Left lung (tissue), 1 donor: Measurements from ENCODE around the genes OR2L5, OR2L2 and OR2L13.

DNA sequence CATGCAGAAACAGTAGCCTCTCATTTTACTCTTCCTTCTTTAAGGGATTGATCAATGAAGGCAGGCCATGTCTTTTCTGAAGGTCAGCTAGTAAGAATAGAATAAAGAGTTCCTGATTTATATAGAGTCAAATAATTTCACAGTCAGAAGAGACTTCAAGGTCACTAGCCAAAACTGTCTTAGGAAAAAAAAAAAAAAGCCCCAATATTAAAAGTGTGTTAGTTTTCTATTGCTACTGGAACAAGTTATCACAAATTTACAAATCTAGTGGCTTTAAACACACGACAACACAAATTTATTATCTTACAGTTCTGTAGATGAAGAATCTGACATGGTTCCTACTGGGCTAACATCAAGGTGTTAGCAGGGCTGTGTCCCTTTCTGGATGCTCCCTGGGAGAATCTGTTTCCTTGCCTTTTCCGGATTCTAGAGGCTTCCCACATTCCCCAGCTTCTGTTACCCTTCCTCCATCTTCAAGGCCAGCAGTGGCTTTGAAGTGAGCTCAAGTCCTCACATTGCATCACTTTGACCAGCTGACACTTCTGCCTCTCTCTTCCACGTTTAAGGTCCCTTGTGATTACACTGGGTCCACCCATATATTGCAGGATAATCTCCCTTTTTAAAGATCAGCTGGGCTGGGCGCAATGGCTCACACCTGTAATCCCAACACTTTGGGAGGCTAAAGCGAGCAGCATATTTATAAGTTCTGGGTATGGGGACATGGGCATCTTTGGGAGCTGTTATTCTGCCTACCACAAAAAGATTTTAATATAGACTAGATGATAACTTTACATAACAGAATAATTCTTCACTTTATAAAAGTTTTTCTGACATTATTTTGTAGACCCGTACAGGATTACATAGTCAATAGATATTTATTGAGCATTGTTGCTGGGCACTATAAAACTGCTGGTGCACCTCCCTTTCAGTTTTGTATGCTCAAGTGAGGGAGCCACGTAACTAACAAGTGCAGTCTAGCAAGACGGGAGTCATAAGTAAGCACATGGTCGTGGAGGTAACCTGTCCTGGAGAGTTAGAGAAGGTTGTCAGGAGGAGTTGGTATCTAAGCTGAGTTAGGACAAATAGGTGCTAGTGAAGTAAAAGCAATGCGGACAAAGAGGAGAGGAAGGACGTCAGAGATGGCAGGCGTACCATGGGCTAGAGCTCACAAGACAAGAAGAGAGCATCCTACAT is 33.1 kb downstream of the CNST start:
- PRO-cap: no peak

GRCh38 chr1:246608500-246609456 is 42.5 kb downstream of the CNST start:
- PRO-cap: no peak

GRCh38 chr1:246775604-246776123 is 51.5 kb downstream of the SCCPDH start:
- PRO-cap: no peak

GRCh38 chr1:246788788-246789767 is 64.9 kb downstream of the SCCPDH start:
- PRO-cap: unidirectional peak, minus-strand start at chr1:246789223

GRCh38 chr1:246884899-246885872 is 46.6 kb downstream of the AHCTF1 start:
- PRO-cap: no peak

DNA sequence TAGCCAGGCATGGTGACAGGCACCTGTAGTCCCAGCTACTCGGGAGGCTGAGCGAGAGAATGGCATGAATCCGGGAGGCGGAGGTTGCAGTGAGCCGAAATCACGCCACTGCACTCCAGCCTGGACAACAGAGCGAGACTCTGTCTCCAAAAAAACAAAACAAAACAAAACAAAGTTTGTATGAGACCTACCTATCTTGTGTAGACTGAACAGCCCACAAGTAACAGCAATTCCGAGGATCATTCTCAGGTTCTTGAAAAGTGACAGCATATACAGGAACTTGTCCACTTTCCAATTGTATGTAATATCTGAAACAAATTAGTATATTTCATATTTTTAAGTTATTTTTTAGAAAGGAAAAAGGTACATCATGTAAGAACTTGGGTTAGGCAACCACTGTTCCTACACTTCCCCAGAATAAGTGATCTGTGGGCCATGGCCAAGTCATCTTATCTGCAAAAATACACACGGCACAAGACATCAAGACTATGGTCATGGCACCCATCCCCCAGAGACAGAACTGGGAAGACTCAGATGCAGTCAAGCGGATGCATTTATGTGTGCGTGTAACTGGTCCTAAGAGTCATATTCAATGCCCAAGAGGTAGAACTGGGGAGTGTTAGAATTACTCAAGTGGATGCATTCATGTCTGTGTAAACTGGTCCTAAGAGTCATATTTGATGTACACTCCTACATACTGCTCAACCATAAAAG is 26.2 kb downstream of the AHCTF1 start:
- PRO-cap: no peak

DNA sequence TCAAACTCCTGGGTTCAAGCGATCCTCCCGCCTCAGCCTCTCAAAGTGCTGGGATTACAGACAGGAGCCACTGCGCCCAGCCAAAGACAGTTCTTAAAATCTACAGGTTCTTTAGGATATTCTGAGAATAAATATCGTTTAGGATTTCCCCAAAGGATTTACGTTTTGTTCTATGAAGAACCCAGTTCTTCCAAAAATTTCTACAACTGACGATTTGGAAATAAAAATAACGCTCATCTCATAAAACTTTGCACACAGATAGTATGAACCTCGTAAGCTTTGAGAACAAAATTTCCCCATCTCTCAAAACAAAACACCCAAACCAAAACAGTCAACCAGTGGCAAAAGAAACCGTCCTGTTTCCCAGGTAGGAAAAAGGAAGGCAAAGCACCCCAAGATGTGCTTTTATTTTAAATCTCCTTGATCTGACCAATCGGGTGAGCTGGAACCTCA is 1.1 kb downstream of the AHCTF1 start:
- PRO-cap: no peak

GRCh38 chr1:247112897-247113619 is 8.9 kb upstream of the ZNF669 start:
- PRO-cap: no peak

DNA sequence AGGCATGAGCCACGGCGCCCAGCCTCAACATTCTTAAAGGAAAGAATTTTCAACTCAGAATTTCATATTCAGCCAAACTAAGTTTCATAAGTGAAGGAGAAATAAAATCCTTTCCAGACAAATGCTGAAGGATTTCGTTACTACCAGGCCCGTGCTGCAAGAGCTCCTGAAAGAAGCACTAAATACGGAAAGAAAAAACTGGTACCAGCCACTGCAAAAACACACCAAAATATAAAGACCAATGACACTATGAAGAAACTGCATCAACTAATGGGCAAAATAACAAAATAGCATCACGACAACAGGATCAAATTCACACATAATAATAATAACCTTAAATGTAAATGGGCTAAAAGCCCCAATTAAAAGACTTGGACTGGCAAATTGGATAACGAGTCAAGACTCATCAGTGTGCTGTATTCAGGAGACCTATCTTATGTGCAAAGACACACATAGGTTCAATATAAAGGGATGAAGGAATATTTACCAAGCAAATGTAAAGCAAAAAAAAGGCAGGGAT is 29.8 kb upstream of the ZNF669 start:
- PRO-cap: no peak

- PRO-cap: no peak
Observed at GRCh38 chr1:247139665-247140399, 32.0 kb downstream of the ZNF124 start.

- PRO-cap: no peak
Observed at GRCh38 chr1:247336957-247337628, 5.4 kb upstream of the ZNF496 start.

DNA sequence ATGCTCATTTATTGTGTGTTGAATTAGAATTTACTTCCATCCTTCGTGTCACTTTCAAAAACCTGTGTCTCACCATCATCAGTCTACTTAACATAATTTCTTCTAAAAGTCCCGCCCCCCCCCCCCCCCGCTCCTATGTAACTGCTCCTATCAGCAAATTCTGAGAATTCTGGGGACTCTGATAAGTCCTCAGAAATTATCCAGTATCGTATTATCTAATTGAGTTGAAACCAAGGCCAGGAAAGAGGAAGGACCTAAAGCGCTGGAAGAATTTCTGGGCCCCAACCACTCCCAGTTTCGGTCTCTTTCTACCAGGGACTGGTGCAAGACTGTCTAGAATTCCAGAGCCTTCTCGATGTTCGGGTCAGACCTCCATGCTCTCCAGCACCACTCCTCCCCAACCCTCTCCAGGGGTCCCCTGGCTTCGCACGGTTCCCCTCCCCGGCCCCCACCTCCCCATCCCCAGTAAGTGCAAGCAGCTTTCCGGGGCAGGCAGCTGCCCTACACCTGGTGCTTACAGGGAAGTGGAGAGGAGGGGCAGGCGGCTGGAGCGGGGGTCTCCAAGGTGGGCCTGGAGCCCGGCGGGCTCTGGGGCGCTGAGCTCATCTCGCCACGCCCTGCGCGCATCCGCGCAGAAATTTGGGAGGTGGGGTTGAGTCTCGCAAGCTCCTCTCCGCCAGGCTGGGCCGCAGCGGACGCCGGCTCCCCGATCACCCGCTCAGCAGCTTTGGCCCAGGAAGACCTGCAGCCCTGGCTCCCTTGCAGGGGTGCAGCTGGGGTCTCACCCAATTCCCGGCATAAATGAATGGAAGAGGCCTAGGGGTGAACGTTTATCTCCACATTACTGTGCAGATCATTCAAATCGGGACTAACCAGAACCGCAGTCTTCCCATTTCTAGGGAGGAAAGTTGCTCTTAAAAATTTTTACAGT is 16.1 kb upstream of the ZNF496 start:
- PRO-cap: no peak

- PRO-cap: no peak
Observed at GRCh38 chr1:247407958-247408566, 7.9 kb upstream of the NLRP3 start.

DNA sequence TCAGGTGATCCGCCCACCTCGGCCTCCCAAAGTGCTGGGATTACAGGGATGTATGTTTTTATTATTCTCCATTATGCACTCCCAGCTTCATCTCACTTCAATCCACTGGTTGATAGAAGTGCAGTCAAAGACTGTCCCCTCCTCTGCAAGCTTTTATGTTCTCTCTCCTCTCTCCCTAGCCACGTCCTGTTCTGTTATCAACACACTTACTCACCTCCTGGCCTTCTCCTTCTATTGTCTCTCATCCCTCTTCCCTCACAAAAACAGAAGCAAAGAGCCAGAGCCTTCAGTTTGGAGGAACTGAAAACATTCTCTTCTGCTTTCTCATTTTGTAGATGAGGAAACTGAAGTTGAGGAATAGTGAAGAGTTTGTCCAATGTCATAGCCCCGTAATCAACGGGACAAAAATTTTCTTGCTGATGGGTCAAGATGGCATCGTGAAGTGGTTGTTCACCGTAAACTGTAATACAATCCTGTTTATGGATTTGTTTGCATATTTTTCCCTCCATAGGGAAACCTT is 1.8 kb downstream of the NLRP3 start:
- PRO-cap: unidirectional peak, minus-strand start at position 302 of the sequence

GRCh38 chr1:248013408-248013839 is at the start of gene OR2L5:
Gene OR2L5, plus strand, starts transcription at chr1:248013660.
- PRO-cap: no peak

DNA sequence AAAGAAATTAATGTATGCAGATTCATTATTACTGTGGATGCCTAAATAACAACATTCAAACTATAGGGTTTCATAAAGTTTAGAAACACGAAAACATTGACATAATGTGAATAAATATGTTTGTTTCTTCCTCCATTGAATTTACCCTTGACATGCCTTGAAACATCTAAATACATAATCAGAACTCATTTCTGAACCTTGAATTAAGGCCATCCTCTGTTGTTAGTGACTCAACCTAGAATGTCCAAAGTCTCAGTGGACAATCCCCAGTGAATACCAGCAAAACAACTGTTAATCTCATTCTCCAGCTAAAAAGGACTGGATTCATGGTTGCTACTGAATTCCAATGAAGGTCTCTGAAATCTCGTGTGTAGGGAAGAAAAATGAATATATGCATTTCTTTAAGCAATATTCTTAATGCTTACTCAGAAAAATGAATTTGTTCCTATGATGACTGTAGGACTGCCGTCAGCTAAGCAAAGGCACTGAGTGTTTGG is at the start of gene OR2L2:
Gene OR2L2 (plus strand): TSS at position 351 of the 497 bp plus-strand sequence.
- PRO-cap: no peak

GRCh38 chr1:248094760-248095265 is at the start of gene OR2L13:
Gene OR2L13, plus strand, starts transcription at chr1:248095184.
- PRO-cap: no peak

GRCh38 chr1:248857121-248857796 is 1.6 kb downstream of the ZNF692 start:
- PRO-cap: unidirectional peak, minus-strand start at chr1:248857680

GRCh38 chr1:248857797-248858438 is 967 bp downstream of the ZNF692 start:
- PRO-cap: bidirectional peak, plus-strand start at chr1:248858231, minus-strand start at chr1:248858276

- PRO-cap: bidirectional peak, plus-strand start at chr1:248873587, minus-strand start at chr1:248873547; bidirectional peak, plus-strand start at chr1:248873851, minus-strand start at chr1:248873868; bidirectional peak, plus-strand start at chr1:248874248, minus-strand start at chr1:248874126
Observed at GRCh38 chr1:248873429-248874589, 14.9 kb upstream of the ZNF692 start.